Skin of body (tissue), 2 donors: ENCODE results near the gene TAF8.

GRCh38 chr6:39296603-39297409, 17.4 kb downstream of the KCNK17 start:
- RAMPAGE, long total RNA, result no peak

GRCh38 chr6:39312684-39313266, 1.4 kb downstream of the KCNK17 start:
- RAMPAGE, long total RNA, result no peak

DNA sequence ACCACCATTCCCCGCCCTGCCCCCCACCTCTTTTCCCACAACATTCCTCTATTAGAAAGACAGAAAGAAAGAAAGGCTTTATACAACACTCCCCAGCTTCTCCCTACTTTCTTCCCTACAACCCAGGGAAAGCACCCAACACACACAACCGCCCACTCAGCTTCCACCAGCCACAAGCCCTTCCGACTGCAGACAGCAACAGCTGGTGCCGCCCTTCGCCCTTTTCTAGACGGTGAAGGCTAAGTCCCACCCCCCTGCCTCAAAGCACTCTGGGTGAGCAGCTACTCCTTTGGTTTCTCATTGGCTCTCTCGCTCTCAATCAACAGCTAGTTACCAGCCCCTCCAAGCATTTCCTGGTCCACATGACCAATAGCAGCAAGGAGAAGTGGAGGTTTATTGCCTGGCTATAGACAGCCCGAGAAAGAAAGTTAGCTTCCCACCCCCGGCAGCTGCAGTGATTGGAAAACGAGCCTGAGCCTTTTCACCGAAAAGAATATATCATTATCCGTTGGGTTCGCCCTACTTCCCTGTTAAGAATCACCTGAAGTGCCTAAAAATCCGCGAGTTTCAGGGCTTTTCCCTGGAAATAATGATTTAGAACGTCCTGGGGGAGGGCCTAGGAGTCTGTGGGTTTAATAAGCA, 230.2 kb upstream of the MOCS1 start:
- RAMPAGE, long total RNA, result no peak

- RAMPAGE, long total RNA, result no peak
Observed at GRCh38 chr6:40349074-40349552, 238.1 kb downstream of the LRFN2 start.

DNA sequence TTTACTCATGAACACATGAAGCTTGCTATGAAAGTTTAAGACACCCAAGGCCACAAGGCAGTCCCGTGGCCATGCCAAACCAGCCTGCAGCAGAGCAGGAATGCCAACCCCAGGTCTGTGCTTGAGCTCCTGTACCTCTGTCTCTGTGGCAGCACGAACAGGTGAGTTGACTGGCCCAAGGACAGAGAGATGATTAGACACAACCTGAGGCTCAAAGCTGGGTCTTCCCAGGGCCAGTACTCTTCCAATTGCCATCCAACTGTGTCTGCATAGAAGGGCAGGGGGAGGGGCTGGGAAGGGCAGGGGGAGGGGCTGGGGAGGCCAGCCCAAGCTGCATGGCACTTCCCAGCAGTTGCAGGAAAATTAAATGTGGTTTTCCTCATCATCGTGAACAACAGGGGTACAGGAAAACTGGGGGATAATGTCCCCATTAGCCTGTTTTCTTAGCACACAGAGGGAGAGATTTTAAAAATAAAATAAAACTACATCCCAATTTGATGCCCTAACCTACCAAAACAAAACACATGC, 63.4 kb downstream of the LRFN2 start:
- RAMPAGE, long total RNA, result no peak

DNA sequence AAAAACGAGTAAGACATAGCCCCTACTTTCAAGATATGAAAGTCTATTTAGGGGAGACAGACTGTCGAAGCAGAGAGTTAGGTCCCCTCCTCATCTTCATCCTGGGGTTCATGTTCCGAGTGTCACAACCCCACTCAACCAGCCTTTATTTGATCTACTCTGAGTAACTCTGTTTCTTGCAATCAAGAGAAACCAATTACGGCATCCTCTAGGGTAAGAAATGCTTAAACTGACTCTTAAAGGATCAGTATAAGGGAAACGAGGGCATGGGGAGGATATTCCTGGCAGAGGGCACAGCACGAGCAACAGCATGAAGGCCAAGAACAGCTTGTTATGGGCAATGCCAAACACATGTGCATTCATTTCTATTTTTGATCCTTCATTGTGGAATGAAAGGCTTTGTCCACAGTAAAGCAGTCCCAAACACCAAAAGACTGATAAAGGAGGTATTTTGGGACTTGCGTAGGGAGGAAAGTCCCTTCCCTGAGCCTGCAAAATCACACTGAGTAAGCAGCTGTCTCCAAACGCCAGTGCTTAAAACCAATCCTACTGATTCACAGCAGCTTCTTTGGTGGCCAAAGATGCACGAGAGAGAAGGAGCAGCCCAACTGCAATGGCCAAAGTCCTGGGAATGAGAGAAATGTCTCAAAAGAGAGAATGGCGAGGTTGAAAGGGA, 138.3 kb downstream of the UNC5CL start:
- RAMPAGE, long total RNA, result no peak

- RAMPAGE, long total RNA, result no peak
Observed at GRCh38 chr6:41071354-41071766, 796 bp downstream of the OARD1 start.

- RAMPAGE, long total RNA, result no peak
Observed at GRCh38 chr6:41443256-41444078, 102.7 kb upstream of the FOXP4 start.

- RAMPAGE, long total RNA, result no peak
Observed at GRCh38 chr6:41519175-41520637, 26.5 kb upstream of the FOXP4 start.

DNA sequence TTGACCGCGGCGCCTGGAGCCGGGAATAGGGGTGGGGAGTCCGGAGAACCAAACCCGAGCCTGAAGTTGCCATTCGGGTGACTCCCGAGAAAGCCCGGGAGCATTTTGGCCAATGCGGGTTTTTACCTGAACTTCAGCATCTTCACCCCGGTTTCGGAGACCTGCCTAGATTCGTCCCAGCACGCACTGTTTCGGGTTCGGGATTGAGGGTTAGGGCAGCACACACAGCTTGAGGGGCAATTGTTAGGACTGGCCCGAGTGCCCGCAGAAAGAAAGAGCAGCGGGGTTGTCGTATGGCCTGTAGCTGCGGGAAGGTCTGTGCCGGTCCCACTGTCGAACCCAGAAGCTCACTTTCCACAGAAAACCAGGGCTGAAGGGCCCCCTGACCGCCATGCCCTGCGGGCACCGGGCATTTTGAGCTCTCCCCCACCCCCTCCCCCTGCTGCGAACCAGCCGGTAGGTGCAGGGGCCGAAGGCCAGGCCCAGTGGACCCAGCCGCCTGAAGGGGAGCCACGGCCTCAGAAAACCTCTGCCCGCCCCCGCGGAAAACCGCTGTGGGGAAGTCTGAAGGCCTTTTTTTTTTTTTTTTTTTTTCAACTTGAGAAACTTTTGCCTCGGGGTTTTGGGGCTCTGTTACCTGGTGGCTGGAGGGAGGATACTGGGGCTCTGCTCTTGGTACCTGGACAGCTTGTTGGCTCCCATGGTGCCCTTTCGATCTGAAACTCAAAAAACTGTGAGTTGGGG, 2.2 kb downstream of the FOXP4 start:
- RAMPAGE, long total RNA, result no peak

- RAMPAGE, long total RNA, result no peak
Observed at GRCh38 chr6:41563015-41563867, 17.1 kb downstream of the FOXP4 start.

DNA sequence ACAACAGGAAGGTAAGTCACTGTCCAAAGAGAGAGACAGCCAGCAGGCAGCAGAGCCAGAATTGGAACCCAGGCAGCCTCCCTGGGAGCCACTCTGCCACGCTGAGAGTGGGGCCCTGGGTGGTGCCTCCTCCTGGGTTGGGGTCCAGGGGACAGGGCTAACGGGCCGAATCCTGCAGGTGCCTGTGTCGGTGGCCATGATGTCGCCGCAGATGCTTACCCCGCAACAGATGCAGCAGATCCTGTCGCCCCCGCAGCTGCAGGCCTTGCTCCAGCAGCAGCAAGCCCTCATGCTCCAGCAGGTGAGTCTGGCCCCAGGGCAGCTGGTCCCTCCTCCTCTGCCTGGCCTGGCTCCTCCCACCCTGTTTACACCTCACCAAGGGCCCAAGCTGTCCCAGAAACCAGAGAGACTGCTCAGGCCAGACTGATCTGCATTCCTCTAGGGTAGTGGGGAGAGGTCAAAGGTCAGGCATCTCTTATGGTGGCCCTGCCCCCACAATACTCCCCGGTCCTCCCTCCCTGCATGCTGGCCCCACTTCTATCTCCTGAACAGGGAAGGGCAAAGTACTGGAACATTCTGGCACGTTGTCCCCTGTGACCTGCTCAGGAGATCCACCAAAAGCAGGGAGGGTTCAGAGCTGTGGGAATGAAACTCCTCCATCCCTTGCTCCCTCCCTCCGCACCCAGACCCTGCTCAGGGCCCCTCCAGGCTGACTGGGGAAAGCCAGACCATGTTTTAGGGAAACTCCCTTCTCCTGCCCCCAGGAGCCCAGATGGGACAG, 38.6 kb downstream of the FOXP4 start:
- RAMPAGE, long total RNA, result no peak

DNA sequence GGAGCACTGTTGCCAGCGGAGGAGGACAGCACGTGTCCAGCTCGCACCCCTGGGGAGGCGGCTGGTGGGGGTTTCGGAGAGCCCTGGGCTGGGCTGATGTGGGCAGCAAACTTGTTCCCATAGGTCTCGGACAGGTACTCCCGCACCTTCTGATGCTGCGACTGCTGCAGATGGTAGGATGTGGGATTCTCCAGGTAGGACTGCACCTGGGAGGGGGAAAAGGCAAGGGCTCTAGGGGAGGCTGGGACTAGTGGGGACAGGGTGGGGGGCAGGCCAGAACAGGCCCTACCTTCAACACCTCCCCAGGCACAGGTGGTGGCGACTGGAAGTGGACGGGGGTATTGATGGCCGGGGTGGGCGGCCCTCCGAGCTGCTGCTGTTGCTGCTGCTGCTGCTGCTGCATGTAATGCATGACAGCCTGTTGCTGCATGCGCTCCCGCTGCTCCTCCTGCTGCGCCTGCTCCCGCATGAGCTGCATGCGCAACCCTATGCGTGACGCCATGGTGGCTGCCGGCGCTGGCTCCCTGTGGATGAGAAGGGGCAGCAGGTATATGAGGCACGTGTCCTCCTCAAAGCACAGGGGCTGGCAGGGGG, 44.6 kb downstream of the TFEB start:
- RAMPAGE, long total RNA, result no peak

GRCh38 chr6:41791165-41792657, 4.2 kb downstream of the TOMM6 start:
- RAMPAGE, long total RNA, result no peak

DNA sequence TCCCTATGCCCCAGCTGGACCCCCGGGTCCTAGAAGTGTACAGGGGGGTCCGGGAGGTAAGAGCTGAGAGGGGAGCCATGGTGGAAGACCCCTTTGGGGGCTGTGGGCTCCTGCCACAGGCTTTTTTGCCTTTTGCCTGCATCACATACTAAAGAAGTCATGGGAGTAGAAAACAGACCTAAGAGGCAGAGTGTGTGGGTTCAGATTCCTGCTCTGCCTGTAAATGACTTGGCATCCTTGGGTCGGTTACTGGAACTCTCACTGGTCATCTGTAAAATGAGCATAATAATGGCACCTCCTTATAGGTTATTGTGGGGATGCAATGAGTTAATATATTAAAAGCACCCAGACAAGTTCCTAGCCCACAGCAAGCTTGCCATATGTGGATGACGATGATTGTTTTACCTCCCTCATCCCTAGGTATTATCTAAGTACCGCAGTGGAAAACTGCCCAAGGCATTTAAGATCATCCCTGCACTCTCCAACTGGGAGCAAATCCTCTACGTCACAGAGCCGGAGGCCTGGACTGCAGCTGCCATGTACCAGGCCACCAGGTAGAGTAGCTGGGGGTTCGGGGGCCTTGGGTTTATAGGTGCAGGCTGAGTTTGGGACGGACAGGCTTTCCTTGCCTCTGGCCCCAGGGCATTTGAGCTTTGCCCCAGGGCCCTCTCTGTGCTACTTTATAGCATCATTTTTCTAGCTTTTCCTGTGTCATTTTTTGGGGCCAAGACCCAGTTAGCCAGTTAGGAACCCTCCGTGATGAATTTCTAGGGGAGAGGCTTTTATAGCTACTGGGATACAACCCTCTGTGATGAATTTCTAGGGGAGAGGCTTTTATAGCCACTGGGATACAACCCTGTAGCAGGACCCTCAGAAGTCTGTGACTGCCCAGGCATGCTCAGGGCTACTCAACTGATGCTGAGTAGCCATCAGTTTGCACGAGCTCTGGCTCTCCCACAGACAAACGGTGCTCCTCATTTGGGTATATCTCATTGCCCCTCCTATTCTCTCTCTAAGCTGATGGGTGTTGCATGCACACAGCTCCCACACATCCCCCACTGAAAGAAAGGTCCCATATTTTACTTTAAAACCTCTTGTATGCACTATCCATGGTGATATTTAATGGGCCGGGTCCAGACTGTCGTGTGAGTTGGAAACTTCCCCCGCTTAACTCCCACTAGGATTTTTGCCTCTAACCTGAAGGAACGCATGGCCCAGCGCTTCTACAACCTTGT, 9.3 kb downstream of the BYSL start:
- RAMPAGE, long total RNA, result no peak

DNA sequence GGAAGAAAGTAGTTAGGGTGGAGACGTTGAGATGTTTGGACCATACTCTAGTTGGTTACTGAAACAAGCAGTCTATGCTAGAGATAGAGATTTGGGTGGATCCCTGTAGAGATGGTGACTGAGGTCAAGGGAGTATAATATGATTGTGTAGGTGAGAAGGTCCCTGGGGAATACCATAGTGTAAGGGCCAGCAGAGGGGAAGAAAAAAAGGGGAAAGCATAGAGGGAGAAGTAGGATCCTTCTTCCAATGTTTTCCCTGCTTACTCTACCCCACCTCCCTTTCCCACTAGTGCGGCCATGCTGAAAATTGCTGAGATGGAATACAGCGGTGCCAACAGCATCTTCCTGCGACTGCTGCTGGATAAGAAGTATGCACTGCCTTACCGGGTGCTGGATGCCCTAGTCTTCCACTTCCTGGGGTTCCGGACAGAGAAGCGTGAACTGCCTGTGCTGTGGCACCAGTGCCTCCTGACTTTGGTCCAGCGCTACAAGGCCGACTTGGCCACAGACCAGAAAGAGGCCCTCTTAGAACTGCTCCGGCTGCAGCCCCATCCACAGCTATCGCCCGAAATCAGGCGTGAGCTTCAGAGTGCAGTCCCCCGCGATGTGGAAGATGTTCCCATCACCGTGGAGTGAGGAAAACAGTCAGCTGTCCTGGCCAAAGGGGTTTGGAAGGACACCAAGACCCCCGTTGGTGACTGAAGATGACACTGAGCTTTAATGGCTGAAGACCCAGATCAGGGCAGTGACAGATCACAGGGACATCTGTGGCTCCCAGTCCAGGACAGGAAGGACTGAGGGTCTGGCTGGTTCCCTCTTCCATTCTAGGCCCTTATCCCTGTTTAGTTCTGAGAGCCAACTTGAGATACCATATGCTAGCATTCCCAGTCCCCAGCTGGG, 9.3 kb downstream of the CCND3 start:
- RAMPAGE, long total RNA, result no peak

DNA sequence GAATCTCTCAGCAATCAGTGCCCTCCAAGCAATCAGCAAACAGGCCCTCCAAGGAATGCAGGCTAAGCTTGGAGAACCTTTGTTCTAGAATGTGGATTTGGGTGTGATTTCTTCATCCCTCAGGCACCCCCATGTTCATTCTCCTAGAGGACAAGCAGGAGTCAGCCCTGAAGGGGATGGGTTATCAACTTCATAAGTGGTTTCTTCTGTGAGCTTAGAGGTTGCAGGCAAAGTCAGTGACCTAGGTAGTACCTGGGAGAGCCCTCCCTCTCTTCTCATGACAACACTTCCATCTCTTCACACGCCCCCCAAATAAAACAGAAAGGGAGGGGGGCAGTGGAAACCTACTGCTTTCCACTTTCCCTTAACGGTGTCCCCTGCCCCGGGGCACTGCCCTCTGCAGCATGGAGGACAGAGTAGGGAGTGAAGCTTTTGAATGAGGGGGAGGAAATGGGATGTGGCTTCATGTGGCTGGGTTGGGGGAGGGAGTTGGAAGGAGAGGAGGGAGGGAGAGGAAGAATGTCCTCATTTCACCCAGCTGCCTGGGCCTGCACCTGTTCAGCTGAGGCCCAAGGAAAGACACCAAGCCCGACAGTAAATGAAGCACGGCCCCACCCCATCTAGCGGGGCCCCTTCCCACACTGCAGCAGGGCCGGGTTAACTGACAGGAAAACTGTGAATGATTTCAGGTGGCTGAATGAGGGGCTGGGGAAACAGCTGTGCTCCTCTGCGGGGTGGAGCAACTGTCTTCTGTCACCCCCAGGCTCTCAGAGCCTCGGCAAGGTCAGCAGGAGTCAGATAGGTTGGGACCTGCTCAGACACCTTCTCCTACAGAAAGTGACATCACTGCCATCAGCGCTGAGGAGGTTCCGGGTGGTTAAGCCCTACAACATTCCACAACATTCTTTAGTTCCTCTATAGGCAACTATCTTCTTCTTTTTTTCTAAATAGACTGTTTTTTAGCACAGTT, 40.1 kb upstream of the TAF8 start:
- RAMPAGE, long total RNA, result no peak

DNA sequence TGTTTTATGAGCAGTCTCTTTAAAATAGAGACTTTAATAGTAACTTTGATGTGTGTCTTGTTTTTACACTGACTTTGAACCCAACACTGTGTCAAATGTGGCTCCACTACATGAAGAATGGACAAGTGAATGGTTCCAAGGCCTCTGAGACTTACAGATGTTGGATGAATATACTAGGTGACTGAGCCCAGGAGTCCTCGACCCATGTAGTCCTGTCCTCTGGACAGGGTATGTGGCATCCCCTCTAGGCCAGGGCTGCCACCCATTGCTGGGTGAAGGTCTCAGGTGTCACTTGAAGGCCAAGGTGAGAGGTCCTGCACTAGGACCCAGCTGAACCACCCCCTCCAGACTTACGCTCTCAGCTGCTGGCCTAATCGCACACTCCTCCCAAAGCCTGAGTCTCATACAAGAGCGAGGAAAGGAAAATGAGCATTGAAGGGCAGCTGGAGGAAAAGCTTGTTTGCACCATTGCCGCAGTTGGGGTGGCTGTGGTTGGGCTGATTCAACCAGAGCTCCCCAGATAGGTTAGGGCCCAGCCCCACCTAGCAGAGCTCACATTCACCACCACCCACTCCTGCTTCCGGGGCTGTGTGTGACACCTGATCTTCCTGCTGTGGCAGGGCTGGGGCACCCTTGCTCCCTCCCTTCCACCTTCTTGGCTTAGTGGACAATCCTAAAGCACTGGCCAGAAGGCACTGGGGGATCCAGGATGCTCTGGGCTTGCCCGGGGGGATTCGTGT, 11.0 kb upstream of the TAF8 start:
- RAMPAGE, long total RNA, result no peak

DNA sequence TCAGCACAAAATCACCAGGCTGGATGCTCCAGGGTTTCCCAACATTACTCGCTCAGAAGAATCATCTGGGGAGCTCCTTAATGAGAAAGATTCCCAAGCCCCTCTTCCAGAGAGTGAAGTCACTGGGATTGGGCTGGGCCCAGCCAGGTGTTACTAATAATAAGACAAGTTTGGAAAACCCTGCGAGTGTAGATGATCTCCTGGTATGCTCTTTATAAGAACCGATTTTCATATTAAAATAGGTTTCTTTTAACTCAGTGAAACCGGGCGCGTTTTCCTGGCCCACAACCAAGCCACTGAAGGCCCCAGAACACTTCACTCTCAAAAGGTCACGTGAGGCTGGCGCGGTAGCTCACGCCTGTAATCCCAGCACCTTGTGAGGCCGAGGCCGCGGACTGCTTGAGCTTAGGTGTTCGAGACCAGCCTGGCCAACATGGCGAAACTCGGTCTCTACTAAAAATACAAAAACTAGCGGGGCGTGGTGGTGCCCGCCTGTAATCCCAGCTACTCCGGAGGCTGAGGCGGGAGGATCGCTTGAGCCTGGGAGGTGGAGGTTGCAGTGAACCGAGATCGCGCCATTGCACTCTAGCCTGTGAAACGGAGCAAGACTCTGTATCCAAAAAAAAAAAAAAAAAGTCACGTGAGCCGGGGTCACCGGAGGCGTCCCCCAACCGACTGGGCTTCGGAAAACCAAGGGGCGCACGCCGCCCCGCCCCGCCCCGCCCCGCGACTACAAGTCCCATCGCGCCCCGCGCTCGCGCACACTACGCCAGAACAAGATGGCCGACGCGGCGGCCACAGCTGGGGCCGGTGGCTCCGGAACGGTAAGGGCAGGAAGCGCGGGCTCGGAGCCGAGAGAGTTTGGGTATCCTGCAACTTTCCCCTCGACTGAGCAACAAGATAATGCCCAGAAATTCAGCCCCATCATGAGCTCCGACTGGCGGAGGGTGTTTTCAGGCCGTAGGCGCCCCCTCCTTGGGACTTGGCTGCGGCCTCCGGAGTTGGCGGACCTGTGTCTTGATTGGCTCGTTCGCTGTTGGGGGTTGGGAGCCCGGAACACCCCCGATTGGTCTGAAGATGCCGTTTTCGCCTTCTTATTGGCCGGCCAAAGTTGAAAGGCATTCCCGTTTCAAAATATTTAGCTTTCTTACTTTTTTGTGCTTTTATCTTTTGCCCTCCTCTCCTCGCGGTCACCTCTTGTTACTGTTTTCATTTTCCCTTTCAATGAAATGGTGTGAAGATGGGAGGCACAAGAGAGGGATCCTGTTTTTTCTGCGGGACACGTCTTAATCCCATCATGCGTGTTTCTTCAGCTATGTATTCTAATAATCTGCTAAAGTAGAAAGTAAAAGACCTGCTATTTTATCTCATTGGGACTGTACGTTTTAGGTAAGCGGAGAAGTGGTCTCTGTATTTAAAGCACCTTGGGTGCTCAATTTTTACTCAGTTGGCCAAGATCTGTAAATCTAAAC, at the start of gene TAF8:
TSS of gene TAF8 (plus strand) at position 762 of the 1,472 bp plus-strand sequence.
- RAMPAGE, long total RNA, result start-site peak on the plus strand centred at position 767 of the sequence, 12 bp wide, 275 and 45 reads in 2 replicates

DNA sequence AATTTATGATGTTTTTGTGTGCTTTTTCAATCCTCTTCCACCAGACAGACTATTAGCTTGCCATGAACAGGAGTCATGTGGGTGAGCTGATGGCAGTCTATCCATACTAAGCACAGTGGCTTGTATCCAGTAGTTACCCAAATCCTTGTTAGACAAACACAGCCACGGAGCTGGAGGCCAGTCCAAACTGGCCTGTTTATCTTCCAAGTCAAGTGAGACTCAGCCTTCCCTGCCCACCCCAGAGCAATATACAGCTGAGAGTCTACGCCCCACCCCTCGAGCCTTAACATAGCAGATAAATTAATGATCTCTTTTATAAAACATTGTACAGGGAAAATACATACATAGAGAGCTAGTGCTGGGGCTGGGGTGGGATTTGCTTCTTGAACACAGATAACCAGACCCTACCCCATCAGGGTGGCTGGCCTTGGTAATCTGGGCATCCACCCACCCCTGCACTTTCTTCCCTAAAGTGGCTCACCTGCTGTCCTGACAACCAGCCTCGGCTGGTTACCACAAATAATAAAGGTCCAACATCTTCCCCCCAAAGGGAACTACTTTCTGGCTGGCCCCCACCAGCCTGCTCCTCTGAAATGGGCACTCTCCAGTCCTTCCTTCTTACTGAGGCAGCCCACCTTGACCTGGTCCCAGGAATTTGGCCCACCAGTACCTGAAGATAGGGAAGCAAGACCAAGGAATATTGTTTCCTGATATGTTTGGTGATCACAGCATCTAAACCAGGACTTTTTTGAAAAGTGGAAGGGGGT, 40.9 kb downstream of the C6orf132 start:
- RAMPAGE, long total RNA, result no peak